ENCODE data around the gene C4orf19.

DNA sequence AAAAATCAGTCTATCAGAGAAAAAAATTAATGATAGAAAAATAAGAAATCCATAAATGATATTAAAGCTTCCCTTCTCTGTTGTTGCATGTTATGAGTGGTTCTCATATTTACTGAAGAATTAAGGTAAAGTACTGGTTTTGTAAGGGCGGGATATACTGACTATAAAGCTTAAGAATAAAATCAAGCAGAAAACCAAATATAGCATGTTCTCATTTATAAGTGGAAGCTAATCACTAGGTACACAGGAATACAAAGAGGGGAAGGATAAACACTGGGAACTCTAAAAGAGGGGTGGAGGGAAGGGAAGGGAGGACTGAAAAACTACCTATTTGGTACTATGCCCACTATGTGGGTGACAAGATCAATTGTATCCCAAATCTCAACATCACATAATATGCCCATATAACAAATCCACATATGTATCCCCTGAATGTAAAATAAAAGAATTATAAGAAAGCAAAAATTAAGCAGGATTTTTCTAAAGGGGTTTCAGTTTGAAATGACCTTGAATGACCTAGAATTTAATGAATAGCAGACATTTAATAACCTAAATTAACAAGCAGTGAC is 1808.2 kb downstream of the ARAP2 start:
- PRO-cap: no peak

GRCh38 chr4:35478965-35479491 is 765.3 kb downstream of the ARAP2 start:
- PRO-cap: no peak

- PRO-cap: no peak
Observed at GRCh38 chr4:36130345-36130982, 113.8 kb downstream of the ARAP2 start.

DNA sequence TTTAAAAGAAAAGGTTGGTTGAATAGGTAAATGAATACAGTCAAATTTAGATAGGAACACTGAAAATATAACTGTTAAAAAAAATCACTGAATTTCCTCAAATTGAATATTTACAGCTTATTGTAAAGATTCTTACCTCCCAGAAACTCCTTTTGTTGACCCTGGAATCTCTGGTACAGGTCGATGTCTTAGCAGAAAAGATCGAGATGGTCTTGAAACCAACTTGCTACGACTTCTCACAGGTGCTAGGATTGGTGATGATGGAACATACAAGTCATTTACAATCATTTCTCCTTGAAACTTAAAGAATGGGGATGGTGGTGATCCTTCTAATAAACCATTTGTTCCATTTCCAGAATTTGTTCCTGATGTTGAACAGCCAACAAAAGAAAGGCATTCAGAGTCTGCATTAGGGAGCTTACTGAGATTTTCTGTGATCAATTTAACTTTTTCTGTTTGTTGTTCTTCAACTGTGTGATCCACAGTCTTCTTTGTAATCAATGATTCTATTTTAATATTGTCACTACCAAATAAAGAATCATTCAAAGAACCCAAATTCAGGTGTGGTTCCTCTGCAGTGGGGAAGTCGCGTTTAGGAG is 15.8 kb downstream of the ARAP2 start:
- PRO-cap: no peak

- PRO-cap: no peak
Observed at GRCh38 chr4:36235095-36235756, 9.1 kb downstream of the ARAP2 start.

DNA sequence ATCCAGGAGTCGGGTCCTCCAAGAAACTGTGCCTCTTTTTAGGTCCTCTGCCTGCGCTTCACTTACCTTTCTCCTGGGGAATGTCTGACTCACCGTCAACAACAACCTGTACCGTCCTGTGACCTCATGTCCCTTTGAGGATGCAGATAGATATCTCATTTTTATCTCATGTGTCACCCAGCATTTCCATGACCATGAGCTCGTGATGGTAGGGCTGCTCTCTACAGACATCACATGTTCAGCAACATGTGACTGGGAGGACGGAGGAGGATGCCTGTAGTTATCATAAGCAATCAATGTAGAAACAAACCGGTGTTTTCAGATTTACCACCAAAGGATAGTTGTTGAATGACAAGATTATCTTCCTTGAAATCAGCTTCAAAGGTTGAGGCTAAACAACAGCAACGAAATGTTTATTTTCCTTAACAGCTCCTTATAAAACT is 12.0 kb upstream of the C4orf19 start:
- PRO-cap: no peak

DNA sequence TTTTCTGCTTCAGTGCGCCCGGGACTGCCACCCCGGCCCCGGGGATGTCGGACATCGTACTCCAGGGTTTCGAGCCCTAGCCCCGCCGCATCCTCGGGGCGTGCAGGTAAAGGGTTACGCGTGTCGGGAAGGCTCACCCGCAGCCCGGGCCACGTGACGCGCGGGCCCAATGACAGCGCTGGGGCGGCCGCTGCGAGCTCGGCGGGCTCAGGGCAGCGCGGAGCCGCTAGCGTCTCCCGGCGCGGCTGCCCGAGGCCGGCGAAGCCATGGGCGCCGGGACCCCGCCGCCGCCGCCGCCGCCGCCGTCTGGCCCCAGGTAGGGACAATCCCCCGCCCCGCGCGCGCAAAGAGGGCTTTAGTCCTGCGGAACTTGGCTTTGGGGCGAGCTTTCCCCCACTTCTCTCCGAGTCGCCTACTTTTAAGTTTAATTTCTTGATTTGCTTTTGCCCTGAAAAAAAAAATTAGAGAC is at the start of gene C4orf19:
TSS of gene C4orf19 (plus strand) at position 201 of the 469 bp plus-strand sequence.
- PRO-cap: no peak

DNA sequence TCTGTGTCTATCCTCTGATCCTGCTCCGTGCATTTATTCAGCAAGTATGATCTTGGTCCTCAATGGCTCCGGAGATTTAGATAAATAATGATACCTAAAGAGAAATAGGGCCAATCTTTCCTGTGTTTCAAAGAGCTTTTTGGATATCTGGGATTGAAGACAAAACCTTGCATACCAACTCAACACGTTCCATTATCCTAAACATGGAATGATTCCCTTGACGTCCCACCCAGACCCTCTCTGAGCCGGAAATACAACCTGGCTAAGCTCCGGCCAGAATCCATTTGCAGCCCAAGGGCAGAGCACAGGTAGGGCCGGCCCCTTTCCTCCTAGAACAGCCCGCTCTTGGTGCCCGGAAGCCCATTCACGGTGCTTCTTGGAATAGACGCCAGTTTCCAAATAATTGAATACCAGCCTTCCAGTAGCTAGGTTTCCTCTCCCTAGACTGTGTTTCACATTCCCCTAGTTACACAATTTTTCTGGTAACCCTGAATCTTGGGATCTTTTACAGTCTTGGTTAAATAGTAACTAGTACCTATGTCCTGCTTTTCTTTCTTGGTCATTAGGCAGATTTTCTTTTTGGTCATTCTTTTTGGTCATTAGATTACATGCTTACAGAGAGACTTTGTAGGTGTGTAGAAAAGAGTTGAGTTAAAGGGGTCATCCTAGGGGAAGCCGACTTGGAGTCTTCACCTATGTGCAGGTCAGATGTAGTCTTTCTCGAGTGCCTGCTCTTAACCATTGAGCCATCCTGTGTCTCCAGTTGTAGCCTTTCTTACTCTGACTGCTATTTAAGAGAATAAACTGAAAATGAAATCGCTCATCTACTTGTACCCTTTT is 2.0 kb downstream of the C4orf19 start:
- PRO-cap: no peak

DNA sequence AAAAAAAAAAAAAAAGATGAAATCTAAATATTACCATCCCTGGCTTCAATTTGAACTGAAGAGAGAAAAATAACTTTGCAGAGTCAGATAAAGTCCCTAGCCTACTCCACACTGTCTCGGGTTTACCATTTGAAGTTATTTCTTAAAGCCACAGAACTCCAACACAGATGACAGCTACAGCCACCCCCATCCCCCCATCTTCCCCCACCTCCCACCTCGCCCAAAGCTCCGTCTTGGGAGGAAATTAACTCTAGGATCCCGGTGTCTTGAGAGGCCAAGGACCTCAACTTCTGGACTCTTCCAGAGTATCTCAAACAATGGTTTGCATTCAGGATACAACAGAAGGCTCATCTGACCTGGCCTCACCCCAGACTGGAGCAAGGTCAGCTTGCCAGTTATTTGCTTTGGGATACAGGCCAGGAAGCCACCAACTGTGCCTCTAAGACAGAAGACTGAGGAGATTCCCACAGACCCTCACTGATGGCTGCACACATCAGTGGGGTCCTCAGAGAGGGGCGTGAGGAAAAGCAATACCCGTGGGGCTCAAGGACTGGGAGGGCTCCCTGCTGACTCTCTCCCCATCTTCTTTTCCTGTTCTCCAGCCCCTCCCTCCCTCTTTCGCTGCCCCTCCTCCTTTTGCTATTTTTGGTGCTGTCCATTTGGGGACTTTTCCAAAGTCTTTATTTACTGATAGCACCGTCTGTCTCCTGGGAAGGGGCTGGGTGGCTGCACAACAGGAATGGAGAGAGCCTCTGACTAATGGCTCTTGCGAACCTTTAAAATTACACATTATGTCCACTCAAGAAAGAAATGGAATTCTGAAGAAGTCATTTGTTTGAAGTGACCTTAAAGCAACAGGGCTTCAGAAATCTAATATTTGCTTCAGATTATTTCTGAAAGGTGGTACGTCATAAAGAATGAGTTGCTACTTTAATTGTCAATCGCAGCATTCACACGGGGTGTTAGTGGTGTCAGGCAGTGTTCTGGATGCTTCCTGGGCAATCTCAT is 23.3 kb downstream of the RELL1 start:
- PRO-cap: no peak

DNA sequence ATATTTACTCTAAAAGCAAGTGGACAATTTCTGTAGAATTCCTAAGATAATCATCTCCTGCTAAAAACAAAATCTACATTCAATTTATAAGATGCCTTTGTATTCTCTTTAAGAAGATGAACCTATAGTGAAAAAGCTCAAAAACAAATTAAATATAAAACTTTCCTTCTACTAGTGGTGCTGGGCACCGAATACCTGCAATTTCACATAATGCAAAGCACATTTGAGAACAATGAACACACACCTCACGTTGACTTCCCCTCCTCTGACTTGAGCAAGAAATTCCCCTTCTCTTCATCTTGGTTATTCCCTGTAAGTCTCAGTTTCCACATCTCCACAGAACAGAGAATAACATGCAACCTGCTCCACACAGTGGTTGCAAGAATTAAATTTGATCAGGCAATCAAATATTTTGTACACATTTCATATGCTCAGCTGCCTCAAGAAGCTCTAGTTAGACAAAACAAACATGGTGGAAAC is 11.0 kb downstream of the RELL1 start:
- PRO-cap: no peak

DNA sequence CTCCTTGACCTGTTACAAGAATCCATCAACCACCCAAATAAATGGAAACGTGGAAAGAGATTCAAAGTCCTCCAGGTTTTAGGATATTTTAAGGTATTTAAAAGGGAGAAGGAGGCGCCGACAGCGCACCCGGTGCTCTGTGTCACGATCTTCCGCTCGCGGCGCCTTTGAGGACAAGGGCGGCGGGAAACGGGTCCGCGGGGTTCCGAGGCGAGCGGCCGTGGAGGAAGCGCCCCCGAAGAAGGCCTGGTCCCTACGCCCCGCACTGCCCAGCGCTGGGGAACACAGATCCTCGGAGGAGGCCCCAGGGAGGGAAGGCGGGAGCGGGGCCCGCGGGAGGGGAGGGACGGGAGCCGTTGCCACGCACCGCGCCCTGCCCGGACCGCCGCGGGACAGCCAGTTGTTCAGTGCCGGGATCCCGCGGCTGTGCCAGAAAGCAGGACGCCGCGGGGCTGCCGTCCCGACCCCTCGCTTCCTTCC is 471 bp downstream of the RELL1 start:
- PRO-cap: bidirectional peak, plus-strand start at position 176 of the sequence, minus-strand start at position 266 of the sequence; bidirectional peak, plus-strand start at position 407 of the sequence, minus-strand start at position 428 of the sequence

DNA sequence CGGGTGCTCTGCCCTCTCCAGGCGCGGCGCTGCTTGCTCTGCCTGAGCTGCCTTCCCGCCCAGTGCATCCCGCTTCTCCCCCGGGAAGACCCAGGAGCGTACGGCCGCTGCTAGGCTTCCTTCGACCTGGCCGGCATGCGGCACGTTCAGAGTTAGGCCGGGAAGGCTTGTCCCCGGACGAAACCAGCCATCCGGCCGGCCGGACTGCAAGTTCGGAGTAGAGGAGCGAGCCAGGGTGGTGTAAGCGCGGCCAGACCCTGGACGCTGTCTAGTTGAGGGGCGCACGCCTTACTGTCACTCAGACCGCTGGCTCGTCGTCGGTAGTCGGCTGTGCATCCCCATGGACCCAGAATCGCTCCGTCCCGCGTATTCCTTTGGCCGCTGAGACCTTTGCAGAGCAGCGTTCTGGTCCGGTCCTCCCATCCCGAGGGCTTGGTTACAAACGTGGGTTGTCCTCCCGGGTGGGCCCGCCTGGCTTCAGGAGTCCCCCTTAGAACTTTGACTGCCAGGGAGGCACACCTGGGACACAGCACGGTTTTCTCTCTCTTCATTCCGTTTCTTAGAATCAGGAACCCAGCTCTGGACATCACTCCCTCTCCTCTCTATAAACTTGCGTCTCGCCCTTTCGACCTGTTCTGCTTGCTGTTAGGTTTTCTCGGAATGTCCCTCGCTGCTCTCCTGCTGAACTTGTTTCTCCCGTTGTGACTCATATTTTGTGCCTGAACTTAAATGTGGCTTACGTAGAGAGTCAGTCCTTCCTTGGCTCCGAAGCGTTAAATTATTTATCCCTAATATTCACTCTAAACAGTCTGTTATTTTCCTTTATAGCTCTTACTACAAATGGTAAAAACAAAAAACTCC is 598 bp downstream of the PGM2 start:
- PRO-cap: bidirectional peak, plus-strand start at position 751 of the sequence, minus-strand start at position 637 of the sequence

GRCh38 chr4:37884868-37885446 is 5.9 kb upstream of the TBC1D1 start:
- PRO-cap: no peak

DNA sequence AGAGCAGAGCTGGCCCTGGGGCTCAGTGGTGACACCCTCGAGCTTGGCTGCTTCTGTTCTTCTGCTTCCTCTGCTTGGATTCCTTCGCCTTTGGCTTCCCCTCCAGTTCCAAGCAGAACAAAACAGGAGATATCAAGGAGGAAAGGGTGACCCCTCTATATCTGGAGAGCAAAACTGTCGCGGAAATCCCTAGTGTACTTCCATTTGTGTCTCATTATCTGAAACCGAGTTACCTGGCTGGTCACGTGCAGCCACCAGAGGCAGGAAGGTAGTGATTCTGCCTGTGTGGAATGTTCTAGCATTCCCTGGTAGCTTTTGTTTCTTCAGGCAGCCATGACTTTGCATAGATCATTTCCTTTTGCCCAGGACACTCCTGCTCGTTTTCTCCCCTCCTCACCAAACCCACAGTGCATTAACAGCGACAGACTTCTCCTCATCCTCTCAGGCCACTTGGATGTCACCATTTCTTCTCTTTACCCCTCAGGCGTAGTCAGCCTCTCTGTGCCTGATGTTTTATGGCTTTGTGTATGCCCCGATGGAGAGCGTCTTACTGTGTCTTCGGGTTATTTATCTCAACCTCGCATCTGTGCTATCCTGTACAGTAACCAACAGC is 107.9 kb downstream of the PTTG2 start:
- PRO-cap: no peak

GRCh38 chr4:38093967-38094808 is 134.0 kb downstream of the PTTG2 start:
- PRO-cap: no peak

- PRO-cap: no peak
Observed at GRCh38 chr4:38190712-38191017, 230.5 kb downstream of the PTTG2 start.

DNA sequence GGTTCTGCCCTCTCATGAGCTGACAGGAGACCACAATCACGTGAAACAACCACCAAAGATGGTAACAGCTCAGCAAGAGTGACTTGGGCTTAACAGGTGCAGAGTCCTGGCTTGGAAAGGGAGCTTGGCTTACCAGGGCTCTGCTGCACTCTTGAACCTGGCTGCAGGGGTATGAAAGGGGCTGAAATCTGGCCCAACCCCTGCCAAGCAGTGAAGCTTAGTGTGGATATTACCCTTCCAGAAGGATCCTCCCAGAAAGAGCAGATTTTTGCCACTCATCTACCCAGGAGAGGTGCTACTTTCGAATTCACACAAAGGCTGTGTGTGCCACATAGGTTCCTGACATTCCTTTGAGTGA is 350.4 kb downstream of the PTTG2 start:
- PRO-cap: no peak

- PRO-cap: no peak
Observed at GRCh38 chr4:38319612-38320272, 344.3 kb upstream of the KLF3 start.

- PRO-cap: no peak
Observed at GRCh38 chr4:38424505-38425118, 239.4 kb upstream of the KLF3 start.

DNA sequence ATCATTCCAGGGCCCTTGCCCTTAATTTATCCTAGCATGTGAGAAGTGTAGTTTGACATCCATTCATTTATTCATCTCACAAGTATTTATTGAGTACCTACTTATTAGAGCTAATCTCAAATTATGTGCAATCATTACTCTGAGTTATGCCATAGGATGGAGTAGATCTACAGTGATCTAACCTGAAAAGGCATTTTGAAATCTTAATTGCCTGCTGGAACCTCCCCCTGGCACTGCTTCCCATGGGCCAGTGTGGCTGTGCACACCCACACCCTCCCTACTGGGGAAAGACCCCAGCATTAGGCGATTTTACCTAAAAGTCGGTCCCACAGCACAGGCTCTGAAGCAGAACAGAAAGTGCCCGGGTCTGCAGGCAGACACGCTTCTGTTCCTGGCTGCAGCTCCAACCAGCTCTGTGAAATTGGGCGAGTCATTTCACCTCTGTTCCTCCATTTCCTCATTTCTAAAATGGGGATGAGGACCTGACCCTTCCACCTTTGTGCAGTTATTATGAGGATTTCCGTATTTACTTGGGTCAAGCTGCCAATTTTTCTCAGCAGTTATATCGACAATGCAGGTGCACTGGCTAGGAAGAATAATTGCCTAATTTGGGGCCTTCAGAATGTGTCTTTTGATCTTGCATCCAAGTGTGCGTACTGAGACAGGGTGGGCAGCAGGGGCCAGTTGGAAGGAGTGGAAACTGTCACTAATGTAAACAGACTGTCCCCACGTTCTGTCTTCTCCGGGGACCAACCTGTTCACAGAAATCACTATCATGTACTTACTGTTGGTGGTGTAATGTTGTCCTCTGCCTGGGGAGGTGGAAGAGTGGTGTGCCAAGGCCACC is 7.0 kb downstream of the KLF3 start:
- PRO-cap: no peak

All from penis (tissue), 1 donor.